Rectum (tissue), 1 donor: ENCODE measurements around a stretch of chr1.

- PRO-cap: unidirectional peak, plus-strand start at chr1:16978976
These were observed 1.8 kb downstream of the MFAP2 start for GRCh38 chr1:16978401-16979205.

GRCh38 chr1:17097093-17097588 is 22.1 kb downstream of the PADI2 start:
- PRO-cap: no peak

- PRO-cap: no peak
These were observed 20.8 kb downstream of the PADI2 start for GRCh38 chr1:17098232-17098989.

DNA sequence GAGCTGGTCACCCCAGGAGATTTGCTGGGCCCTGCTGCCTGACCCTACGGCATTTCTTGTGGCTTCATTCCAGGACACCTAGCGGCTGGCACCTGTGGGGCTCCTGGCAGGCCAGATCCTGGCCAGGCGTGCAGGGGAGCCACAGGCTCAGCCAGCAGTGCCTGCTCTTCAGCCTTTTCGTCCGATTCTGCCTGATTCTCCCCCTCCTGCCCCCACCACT is 7.2 kb downstream of the PADI1 start:
- PRO-cap: no peak

DNA sequence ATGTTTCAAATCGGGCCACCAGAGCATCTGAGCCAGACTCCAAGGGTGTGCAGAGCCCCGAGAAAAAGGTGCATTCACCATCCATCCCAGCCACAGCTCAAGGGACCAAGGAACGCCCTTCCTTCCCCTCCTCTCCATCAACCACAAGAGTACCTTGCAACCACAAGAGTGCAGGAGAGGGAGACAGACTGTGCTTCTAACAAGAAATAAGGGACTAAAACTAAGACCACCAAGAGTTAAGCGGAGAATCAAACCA is 28.6 kb downstream of the RCC2 start:
- PRO-cap: no peak

DNA sequence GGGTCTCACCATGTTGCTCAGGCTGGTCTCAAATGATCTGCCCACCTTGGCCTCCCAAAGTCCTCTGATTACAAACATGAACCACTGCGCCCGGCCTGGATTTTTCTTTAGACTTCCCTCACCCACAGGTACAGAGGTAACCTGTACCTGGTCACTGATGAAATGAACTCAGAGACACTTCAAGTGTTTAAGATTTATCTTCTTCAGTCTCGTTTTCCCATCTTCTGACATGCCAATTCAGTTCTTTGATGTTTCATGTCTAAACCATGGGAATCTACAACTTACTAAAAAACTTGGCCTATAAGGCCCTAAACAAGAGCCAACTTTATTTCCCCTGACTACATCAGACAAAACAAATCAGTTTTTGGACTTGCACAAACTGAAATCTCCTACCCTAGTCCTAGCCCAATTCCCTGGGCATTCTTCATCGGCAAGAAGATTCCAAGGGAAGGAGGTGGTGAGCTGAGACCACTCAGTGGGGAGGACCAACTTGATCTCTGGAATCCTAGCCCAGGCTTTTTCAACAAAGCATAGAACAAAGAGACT is 24.6 kb downstream of the RCC2 start:
- PRO-cap: no peak

DNA sequence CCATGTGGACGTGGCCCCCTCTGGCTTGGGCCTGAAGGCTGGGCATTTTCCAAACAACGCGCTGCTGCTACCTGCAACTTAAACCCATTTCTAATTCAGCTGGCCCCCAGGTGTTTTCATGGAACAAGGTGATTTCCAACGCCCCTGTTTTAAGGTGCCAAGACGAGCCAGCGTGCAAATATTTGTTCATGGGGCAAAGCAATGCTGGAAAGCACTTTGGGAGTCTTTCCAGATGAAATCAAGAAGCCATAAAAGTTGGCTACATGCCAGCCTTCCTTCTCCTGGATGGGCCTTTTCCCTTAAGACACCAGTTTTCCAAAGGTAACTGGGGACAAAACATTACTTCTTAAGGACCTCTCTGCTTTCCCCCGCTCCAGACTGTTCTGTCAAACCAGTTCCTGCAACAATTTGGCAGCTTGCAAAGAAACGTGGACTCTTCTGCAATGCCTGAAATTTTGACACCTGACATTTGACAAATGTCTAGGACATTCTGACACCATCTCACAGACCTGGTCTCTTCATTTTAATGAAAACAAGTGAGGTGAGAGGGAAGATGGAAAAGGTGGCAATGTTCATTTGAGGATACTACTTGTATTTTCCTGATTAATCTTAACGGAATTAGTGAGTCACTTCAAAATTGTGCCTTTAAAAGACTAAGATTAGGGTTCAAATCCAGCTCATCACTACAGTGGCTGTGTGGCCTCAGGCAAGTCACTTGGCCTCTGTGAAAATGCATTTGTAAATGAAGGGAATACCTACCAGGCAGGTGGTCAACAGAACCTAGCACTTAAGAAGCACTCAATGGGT is 11.0 kb downstream of the RCC2 start:
- PRO-cap: unidirectional peak, minus-strand start at position 120 of the sequence

- PRO-cap: no peak
These were observed 5.1 kb downstream of the RCC2 start for GRCh38 chr1:17433946-17435244.

DNA sequence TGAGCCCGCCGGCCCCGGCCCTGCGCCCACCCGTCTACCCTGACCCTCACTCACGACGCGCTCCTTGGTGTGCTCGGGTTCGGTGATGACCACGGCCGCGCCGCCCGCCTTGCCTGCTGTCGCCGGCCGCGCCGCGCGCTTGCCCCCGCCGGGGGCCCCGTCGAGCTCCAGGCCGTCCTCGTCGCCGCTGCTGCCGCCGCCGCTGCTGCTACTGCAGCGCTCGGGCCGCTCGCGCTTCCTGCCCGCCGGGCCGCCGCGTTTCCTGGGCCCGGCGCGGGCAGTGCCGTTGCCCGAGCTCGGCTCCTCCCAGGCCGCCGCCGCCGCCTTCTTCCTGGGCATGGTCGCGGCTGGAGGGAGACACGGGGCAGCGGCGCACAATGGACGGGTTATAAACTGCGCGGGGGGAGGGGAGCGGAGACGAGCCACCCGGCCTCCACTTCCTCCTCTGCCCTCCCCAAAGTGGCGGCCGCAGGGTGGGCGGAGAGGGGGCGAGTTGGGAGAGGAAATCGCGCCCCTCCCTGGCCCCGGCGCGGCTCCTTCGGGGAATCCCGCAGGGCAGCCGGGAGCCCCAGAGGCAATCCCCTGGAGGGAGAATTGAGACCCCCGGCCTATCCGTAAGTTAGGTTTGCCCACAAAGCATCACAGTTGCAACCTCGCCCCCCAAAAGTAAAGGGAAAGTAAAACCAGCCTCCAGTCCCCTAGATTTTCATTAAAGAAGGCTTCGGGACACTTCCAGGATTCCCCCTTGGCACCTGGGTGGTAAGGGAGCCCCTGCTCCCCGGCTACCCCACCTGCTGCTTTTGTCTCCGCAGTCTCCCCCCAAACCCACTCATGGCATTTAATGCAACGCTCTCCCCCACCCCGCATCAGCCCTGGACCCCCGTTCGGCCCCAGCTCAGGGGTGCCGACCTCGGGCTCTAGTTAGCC is 1.0 kb downstream of the RCC2 start:
- PRO-cap: bidirectional peak, plus-strand start at position 355 of the sequence, minus-strand start at position 379 of the sequence

GRCh38 chr1:17539121-17539485 is 395 bp upstream of the ARHGEF10L start:
- PRO-cap: unidirectional peak, plus-strand start at chr1:17539174; unidirectional peak, plus-strand start at chr1:17539332

- PRO-cap: bidirectional peak, plus-strand start at chr1:17551962, minus-strand start at chr1:17551822; unidirectional peak, minus-strand start at chr1:17552022
These were observed 12.4 kb downstream of the ARHGEF10L start for GRCh38 chr1:17551746-17552505.

DNA sequence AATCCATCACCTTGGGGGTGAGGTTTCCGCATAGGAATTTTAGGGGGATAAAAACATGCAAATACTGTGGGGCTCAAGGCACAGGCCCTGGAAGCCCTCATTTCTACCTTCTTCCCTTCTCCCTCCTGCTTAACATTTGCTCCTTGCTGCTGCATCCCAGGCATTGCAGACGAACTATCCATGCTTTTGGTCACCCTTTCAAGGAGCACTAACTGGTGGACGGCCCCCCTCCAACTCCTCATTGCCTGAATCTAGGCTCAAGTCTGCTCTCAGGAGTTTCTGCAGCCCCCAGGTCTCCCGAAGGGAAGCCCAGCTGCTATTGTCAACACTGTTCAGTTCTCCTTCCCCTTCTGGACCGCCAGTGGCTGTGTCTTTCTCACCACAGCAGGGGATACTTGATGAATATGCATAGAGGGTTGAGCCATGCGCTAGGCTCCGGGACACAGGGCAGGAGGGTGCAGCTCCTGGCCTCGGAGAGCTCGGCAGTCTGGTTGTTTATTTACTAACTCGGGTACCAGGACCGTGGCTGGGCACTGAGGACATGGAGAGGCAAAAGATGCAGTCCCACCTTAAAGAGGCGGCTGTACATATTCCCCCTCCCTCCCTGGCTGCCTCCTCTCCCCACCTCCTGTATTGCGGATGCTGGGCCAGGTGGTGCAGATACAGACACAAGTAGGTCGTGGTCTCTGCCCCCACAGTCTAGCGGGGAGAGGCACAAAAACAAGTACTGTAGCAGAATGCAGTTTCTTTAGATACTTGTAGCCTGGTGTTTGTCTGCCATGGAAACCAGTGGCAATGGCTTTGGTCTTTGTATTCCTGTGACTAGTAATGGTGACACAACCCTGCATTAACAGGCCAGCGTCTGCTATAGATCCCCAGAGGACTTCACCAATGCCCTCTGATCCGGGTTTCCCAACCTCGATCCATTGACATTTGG is 26.0 kb downstream of the ARHGEF10L start:
- PRO-cap: unidirectional peak, minus-strand start at position 352 of the sequence

DNA sequence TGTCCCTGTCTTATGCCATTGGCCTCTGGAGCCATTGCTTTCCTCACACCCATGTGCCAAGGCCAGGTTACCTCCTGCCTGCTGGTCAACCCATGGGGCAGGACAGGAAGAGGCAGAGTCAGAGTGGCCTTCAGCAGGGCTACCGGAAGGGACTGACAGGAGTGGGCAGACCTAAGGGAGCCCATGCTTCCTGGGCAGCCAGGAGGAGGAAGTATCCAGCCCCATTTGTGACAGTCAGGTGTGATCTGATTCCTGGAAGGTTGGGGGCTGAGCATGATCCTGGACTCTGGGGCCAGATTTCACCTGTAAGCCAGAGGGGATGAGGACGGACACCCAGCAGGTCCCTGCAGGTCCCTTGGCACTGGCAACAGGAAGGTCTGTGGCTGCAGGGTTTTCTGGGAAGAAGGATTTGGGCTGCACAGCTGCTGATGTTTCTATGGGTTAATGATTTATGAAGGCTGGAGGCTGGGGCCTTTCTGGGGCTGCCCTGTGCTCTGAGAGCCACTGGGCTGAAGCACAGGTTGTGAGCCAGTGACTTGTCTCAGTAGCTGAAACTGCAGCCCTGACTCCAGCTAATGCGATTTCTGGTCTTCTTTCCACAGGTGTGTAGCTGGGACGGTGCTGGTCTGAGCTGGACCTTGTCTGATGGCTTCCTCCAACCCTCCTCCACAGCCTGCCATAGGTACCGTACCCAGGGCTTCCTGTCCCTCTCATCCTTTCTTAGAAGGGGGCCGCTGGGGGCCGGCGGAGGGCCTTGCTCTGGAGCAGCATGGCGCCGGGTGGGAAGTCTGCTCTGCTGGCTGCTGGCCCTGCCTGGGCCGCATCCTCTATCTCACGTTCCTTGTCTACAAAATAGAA is 40.7 kb downstream of the ARHGEF10L start:
- PRO-cap: bidirectional peak, plus-strand start at position 313 of the sequence, minus-strand start at position 154 of the sequence; bidirectional peak, plus-strand start at position 539 of the sequence, minus-strand start at position 379 of the sequence

GRCh38 chr1:17591829-17592708 is 52.6 kb downstream of the ARHGEF10L start:
- PRO-cap: no peak

DNA sequence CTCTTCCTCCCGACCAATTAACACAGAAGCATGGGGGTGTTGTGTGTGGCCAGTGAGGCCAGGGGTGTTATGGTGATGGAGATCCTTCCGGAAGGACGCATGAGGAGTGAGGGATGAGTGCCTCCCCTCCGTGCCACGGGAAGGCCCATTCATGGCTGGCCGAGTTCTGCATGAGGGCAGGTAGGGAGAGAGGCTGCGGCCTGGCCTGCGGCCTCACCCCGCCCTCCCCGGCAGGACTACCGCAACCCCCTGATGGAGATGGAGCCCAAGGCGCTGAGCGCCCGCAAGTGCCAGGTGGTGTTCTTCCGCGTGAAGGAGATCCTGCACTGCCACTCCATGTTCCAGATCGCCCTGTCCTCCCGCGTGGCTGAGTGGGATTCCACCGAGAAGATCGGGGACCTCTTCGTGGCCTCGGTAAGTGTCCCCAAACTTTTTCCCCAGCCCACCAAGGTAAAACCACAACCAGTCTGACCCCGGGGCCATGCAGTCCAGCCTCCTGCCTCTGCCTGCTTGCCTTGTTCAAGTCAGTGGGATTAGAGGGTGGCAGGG is 83.3 kb downstream of the ARHGEF10L start:
- PRO-cap: no peak

DNA sequence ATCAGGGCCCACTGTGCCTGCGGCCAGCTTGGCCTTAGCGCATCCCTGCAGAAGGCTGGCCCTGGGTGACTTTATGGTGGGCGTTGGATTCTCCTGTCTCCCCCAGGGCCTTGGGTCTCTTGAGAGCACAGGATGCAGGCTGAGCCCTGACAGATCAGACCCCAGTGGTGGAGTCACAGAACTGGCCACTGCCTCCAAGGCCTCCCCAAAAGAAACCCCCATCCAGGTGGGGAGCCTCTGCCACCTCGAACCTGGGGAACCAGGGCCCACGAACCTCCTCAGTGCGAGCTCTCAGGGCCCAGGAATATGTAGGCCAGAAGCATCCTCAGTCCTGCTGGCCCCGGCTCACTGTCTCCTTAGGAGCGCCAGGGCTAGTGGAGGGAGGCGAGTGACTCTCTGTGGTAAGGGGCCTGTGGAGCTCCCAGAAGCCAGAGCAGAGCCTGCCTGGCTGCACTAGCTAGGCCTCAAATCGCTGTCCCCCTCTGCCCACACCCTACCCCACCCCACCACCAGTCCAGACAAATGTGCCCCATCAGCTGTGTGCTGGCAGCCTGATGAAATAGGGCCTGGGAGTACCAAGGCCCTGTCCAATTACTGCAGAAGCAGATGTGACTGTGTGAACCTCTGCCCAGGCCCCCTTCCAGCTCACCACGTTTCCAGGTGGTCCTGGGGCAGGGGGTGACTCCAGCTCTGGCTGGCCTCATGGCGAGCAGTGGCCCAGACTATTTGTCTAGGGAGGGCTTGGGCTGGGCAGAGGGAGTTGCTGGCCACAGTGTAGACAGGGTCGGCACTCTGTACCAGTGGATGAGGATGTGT is 103.5 kb upstream of the ACTL8 start:
- PRO-cap: no peak

- PRO-cap: no peak
These were observed 85.5 kb upstream of the ACTL8 start for GRCh38 chr1:17669475-17670205.

GRCh38 chr1:17708552-17708776 is 46.7 kb upstream of the ACTL8 start:
- PRO-cap: no peak

- PRO-cap: no peak
These were observed 120.7 kb downstream of the ACTL8 start for GRCh38 chr1:17875703-17876418.

- PRO-cap: bidirectional peak, plus-strand start at chr1:18110416, minus-strand start at chr1:18110331
These were observed 2.4 kb downstream of the IGSF21 start for GRCh38 chr1:18109608-18110849.